Peyer's patch (tissue), 4 donors: ENCODE measurements around a stretch of chr11.

- PRO-cap, result bidirectional peak, plus-strand start at chr11:67632799, minus-strand start at chr11:67632787
- RAMPAGE, long total RNA, 4 experiments, result no peak in any of the 4 experiments
These were observed 2.7 kb upstream of the NUDT8 start for GRCh38 chr11:67632304-67632996.

DNA sequence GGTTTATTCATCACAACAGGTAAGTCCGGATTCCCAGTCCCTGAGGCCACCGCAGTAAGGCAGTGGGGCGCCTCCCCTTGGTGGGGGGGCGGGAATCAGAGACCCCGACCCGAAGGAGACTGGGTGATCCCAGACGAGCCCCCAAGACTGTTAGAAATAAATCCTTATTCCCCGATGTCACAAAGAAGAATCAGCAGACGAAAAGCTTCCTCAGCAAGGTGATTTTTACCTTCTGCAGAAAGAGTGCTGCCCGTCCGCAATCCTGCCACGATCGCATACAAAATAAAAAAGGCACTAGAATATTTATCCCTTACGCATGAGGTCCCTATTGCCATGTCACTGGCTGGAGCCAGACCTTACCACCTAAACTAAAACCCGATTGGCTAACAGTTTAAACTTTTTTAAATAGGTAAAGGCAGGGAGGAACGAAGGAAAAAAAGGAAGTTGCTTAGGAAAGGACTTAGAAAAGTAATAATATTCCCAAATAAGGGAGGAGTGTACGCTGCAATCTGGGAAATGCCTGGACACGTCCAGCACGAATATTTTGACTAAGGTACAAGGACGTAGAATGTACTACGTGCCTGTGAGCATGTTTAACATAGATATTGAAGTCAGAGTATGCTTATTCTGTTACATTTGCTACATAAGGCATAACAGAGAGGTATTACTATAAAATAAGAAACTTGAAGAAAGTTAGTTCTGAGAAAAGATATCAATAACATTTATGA is 21.2 kb upstream of the ALDH3B2 start:
- PRO-cap, result no peak
- RAMPAGE, long total RNA, 4 experiments, result no peak in any of the 4 experiments

GRCh38 chr11:67993465-67993960 is 10.4 kb downstream of the UNC93B1 start:
- PRO-cap, result no peak
- RAMPAGE, long total RNA, 4 experiments, result start-site peak on the minus strand in 1 of 4 experiments, at chr11:67993679-67993708 at its widest, 25 reads per replicate

DNA sequence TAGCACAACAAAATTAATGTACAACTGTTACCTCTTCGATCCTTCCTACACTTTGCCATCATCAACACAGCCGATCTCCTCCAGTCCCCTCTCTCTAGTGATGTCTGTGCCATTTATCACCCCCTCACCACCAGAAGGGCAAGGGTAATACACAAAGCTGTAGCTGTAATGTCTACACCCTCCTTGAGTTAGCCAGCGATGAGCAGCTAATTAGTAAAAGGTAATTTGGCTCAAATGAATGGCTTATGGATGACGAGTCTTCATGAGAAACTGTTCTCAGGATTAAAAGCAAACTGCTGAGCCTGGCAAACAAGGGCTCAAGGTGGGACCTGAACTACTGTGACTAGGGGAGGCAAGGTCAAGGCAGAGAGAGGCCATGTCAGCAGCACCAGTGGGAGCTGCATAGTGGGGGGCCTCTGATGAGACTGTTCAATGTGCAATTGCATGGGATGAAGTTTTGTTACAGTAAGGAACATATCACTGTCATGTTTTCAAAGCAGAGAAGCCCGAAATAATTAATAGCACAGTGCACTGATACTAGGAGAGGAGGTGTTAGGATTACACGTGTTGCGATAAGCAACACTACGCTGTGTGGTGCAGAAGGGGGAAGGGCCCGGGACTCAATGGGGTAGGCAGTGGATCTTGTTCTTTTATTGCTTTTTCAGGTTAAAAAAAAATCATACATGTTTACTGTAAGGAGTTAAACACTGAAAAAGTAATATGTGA is 29.0 kb downstream of the TCIRG1 start:
- PRO-cap, result no peak
- RAMPAGE, long total RNA, 4 experiments, result no peak in any of the 4 experiments

DNA sequence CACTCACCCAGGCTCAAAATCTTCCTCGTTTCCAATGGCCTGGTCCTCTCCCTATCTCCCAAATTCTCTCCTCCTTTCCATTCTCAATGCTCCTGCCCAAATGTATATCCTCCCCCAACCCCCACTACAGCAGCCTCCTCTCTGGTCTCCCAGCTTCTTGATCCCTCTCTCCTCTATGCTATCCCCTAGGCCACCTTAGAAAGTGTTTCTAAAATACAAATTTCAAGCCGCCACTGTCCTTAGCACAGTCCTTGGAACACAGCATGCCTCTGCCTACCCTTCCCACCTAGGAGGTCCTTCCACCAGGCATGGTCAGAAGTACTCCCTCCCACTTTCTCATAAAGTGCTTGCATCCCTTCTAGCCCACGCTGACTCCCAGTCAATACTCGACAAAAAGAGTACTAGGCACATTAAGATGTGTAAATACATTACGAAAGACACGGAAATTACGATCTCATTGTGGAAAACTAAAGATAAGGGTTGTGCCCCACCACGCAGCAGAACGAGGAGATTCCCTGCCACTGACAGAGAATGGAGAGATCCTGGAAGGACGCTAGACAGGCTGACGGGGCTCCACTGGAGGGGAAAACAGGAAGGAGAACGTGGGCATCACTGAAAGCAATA is 13.6 kb downstream of the CHKA start:
- PRO-cap, result bidirectional peak, plus-strand start at position 500 of the sequence, minus-strand start at position 377 of the sequence
- RAMPAGE, long total RNA, 4 experiments, result no peak in any of the 4 experiments

DNA sequence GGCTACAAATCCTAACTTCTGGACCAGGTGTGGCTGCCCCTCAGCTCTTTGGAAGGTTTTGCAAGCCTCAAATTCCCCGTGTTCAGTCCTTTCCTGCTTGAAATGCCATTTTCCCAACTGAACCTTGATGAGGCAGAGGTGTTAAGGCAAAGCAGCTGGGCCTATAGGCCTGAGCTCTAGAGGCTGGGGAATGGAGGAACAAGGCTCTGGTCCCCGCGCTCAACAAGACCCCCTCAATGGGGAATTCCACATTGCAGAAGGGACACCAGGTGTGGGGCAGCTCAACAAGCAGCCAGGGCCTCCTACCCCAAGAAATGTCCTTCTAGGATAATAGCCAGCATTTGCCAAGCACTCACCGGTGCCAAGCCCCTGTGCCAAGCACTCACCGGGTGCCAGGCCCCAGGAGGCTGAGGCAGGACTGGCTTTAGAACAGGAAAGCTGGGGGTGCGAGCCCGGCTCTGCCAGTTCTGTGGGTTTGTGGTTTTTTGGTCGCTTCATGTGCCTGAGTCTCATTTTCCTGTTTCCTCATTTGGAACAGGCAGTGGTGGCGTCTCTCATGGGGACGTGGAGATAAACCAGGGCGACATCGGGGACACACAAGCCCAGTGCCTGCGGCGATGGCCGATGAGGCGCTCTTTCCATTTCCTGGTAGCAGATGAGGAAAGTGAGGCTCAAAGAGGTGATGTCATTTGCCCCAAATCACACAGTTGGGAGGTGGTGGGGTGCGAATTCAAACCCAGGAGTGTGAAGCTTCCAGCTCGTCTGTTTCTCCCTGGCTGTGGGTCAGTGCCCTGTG is 20.7 kb upstream of the CHKA start:
- PRO-cap, result no peak
- RAMPAGE, long total RNA, 4 experiments, result no peak in any of the 4 experiments

DNA sequence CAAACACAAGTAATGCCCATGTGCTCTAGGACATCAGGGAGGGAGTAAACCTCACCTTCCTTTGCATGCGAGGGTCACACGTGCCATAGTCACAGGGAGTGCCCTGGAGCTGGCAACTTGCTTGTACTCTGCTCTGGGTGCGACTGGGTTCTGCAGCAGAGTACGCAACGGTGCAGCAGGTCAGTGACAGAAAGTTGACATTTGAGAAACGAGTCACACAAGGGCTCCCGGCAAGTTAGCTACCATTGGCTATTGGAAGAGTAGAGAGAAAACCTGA is 32.6 kb upstream of the CHKA start:
- PRO-cap, result bidirectional peak, plus-strand start at position 189 of the sequence, minus-strand start at position 152 of the sequence
- RAMPAGE, long total RNA, 4 experiments, result no peak in any of the 4 experiments

- PRO-cap, result unidirectional peak, plus-strand start at chr11:68271346
- RAMPAGE, long total RNA, 4 experiments, result no peak in any of the 4 experiments
These were observed 573 bp downstream of the C11orf24 start for GRCh38 chr11:68271014-68271785.

DNA sequence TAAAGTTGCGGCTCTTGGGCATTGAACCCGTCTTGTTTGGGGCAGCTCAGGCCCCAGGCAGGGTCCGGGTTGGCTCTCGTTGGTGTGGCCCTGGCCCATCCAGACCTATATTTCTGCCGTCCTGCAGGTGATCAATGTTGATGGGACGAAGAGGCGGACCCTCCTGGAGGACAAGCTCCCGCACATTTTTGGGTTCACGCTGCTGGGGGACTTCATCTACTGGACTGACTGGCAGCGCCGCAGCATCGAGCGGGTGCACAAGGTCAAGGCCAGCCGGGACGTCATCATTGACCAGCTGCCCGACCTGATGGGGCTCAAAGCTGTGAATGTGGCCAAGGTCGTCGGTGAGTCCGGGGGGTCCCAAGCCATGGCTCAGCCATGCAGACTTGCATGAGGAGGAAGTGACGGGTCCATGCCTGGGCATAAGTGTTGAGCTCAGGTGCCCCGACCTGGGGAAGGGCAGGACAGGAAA is 57.2 kb upstream of the PPP6R3 start:
- PRO-cap, result no peak
- RAMPAGE, long total RNA, 4 experiments, result no peak in any of the 4 experiments

- PRO-cap, result no peak
- RAMPAGE, long total RNA, 4 experiments, result no peak in any of the 4 experiments
These were observed 63.7 kb downstream of the PPP6R3 start for GRCh38 chr11:68524163-68524653.

GRCh38 chr11:68552108-68552564 is 91.6 kb downstream of the PPP6R3 start:
- PRO-cap, result no peak
- RAMPAGE, long total RNA, 4 experiments, result no peak in any of the 4 experiments

- PRO-cap, result no peak
- RAMPAGE, long total RNA, 4 experiments, result no peak in any of the 4 experiments
These were observed 67.6 kb upstream of the GAL start for GRCh38 chr11:68616536-68617287.

GRCh38 chr11:68770749-68771520 is 19.6 kb upstream of the TESMIN start:
- PRO-cap, result no peak
- RAMPAGE, long total RNA, 4 experiments, result start-site peak on the minus strand in 1 of 4 experiments, at chr11:68771035-68771324 at its widest, 21 reads per replicate

DNA sequence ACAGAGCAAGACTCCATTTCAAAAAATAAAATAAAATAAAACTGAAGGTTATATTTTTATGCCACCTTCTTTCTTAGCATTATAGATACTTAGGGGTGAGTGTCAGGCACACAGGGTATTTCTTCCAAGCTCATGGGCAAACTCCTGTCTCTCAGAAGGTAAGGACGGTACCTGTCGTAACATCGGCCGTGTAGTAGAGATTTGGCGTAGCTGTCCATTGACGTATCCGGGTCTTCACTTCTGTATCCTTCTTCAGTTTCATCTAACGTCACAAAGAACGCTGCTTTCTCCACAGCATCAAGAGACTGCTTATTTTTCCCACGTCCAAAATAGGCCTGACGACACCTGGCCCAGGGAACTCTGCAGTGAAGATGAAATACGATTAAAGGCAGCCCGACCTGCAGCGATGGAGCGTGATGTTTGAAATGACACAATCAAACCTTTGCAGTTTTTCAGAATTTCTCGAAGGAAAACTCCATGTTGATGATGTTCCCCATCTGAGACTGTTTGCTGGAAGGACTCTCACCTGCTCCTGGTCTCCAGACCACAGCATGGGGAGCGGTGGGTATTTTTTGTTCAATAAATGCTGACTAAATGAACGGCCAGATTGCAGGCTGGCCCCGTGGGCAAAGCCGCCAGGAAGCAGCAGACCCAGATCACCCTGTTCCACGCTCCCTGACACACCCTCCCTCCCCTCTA is 30.4 kb upstream of the TESMIN start:
- PRO-cap, result no peak
- RAMPAGE, long total RNA, 4 experiments, result no peak in any of the 4 experiments

DNA sequence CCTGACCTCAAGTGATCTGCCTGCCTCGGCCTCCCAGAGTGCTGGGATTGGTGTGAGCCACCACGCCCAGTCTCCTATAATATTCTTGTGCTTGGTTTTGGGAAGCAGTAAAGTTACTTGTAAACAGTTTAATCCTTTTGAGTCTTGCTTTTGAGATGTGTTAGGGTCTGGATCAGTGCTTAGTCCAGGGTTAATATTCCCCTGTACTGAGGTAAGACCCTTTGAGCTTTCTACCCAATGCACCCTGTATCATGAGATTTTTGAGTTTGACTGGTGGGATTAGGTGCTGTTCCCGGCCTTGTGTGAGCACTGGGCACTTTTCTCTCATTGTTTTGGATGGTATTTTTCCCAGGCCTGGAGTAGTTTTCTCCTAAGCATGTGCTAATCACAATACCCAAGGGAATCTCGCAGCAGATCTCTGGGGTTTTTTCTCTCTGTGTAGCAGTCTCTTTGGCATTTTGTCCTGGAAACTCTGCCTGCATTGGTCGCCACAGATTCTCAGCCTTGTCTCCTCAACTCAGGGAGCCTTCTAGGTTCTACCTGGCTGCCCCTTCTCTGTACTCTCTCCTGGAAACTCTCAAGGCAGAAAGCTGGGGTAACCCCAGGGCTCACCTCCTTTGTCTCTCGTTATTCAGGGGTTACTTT is 19.9 kb downstream of the IGHMBP2 start:
- PRO-cap, result no peak
- RAMPAGE, long total RNA, 4 experiments, result no peak in any of the 4 experiments

DNA sequence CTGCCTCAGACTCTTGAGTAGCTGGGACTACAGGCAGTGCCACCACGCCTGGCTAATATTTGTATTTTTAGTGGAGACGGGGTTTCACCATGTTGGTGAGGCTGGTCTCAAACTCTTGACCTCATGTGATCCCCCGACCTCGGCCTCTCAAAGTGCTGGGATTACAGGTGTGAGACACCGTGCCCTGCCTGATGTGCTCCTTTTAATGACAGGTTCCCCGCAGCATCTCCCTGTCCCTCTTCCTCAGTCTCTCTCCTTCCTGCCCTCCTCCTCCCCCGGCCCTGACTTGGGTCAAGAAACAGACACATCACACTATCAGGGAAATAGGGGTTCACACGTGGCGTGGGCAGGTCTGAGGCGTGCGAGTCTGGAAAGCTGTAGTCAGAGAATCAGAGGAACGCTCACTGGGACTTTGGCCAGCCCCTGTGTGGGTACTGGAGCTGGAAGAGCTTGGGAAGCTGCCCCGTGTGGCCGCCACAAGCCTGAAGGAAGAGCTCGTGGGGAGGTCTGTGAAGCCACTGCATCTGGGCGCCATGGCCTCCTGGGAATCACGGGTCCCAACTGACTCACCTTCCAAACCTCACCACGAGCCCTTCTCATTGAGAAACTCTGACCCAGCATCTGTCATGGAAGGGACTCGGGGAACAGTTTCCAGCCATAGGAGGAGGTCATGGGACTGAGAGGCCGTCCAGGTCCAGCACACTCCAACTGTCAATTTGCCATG is 5.7 kb upstream of the MRGPRF start:
- PRO-cap, result no peak
- RAMPAGE, long total RNA, 4 experiments, result no peak in any of the 4 experiments

DNA sequence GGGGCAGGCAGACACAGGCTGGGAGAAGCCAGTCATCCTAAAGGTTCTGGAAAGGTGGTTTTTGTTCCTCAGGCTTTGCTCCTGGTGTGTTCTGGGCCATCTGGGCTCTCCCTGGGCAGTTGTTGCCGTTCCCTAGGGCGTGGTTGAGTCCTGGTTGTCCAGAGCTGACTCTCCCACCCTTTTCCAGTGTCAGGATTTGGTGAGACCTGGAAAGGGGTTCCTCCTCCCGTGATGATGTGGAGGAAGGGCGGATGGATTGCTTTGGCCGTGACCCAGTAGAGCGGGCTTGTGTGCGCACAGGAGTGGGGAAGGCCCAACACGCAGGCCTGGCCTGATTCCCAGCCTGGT is 26.0 kb downstream of the TPCN2 start:
- PRO-cap, result no peak
- RAMPAGE, long total RNA, 4 experiments, result no peak in any of the 4 experiments

GRCh38 chr11:69288347-69289055 is 5.5 kb upstream of the MYEOV start:
- PRO-cap, result bidirectional peak, plus-strand start at chr11:69288523, minus-strand start at chr11:69288518
- RAMPAGE, long total RNA, 4 experiments, result no peak in any of the 4 experiments

- PRO-cap, result no peak
- RAMPAGE, long total RNA, 4 experiments, result no peak in any of the 4 experiments
These were observed 2.2 kb downstream of the MYEOV start for GRCh38 chr11:69296068-69296611.

DNA sequence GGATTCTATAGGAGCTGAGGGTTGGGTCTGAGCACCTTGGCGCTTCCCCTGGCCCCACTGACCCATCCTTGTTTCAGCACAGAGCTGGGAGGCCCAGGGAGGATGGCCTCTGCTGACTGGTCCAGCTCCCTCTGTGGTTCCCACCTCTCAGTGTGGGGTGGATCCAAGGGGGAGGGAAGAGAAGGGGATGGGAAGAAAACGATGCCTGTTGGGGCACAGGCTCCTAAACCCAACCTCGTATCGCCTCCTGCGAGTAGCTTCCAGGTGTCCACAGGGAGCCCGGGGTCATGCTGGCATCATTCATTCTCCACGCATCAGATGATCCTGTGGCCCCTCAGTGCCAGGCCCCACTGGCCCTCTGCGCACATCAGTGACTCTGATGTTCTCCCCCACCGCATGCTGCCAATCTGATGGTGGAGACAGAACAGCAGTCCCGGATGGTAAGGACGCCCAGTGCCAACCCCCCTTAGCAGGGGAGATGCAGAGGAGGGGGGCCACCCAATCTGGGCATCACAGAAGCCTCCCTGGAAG is 5.1 kb downstream of the MYEOV start:
- PRO-cap, result no peak
- RAMPAGE, long total RNA, 4 experiments, result no peak in any of the 4 experiments